Osteoblast (primary cell): ENCODE results near the genes PIEZO2, AFG3L2 and SPIRE1.

DNA sequence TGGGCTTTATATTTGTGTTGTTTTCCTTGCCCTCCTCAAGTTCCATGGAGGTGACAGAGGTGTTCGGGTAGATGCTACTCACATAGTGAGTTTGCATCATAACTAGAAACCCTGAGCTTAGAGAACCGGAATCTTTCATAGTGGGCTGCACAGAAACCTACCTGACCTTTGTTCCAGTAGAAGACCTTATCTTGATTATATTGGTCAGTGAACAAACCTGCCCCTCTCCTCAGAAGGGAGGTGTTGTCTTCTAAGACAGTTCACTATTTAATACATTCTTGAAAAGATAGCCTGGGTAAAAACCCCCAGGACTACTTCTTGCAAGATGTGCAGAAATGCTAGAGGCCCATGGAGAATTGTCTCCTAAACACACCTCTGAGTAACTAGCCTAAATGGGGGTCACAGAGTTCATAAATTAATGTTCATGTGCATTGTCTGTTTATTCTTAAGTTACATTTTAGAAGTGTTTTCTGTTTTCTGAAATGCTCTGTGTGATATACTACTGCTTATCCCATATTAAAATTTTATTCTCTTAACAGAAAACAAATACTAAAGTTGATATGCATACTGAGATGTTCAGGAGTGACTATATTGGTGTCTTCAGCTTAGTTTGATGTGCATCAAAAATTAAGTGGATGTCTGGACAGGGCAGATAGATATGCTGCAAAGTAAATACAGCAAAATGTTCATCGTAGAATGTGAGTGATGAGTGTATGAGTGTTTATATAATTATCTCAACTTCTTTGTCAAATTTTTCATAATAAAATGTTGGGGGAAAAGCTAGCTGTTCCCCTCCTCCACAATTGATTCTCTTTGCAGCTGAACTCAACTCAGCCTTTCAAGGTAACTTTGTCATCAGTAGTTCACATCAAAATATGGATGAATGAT, 13.0 kb downstream of the VAPA start:
- CAGE, long polyA plus RNA, result no peak
- RRBS, result no CpG with 5 or more reads among the region's 3 CpGs

GRCh38 chr18:10049589-10049984, 135.8 kb downstream of the VAPA start:
- CAGE, long polyA plus RNA, result no peak
- RRBS, result no CpG with 5 or more reads among the region's 5 CpGs

DNA sequence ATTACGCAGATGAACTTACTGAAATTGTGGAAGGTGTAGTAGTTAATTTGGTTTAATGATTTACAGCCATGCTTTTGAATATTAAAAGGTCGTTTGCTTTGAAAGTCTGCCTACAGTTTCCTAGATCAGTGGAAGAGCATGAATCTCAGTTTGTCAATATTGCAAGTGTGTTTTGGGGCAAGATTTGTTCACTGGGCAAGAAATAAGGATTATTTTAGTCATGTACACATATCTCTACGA, 164.4 kb downstream of the VAPA start:
- CAGE, long polyA plus RNA, result no peak
- RRBS, result no CpG with 5 or more reads among the region's 3 CpGs

- CAGE, long polyA plus RNA, result no peak
- RRBS, result no CpG with 5 or more reads among the region's 5 CpGs
These were observed 199.9 kb downstream of the VAPA start for GRCh38 chr18:10113727-10114171.

DNA sequence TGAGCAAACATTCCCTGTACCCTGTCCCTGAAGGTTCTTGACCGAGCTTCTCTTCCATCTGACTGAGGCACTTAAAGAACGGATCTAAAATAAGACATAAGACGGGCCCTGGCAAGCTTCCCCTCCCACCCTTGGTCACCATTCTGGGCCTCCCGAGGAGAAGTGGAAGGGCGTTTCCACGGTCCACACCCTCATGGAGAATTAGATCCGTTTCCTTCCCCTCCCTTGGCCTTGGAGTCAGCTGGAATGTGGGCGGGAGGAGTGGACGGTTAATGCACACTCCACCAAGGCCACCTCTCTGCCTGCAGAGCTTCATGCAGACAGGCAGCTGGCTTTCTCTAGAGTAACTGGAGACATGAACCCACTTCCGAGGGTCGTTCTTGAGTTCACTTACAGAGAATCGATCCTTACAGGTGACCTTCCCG, 257.3 kb upstream of the APCDD1 start:
- CAGE, long polyA plus RNA, result no peak
- RRBS, result no CpG with 5 or more reads among the region's 13 CpGs

GRCh38 chr18:10332783-10333066, 121.7 kb upstream of the APCDD1 start:
- CAGE, long polyA plus RNA, result no peak
- RRBS, result no CpG with 5 or more reads among the region's 4 CpGs

- CAGE, long polyA plus RNA, result no peak
- RRBS, result 3% methylated on average over 37 of the region's 68 CpGs
These were observed at the start of gene PIEZO2 for GRCh38 chr18:11149309-11149928. PIEZO2 (minus strand) TSS chr18:11149569.

DNA sequence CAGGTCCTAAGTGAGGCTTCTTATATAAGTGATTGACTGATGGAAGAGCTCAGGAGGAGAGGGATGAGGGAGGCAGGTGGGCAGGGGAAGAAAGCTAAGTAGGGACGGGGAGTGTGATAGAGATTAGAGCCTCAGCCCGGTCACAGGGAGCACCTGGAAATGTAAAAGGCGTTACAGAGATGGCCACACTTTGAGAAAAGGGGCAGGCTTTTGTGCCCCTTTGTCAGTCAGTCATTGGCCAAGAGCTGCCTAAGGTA, 12.2 kb upstream of the PIEZO2 start:
- CAGE, long polyA plus RNA, result no peak
- RRBS, result no CpG with 5 or more reads among the region's 3 CpGs

- CAGE, long polyA plus RNA, result no peak
- RRBS, result 39% methylated on average over 4 of the region's 14 CpGs
These were observed 19.5 kb upstream of the GNAL start for GRCh38 chr18:11669478-11670045.

DNA sequence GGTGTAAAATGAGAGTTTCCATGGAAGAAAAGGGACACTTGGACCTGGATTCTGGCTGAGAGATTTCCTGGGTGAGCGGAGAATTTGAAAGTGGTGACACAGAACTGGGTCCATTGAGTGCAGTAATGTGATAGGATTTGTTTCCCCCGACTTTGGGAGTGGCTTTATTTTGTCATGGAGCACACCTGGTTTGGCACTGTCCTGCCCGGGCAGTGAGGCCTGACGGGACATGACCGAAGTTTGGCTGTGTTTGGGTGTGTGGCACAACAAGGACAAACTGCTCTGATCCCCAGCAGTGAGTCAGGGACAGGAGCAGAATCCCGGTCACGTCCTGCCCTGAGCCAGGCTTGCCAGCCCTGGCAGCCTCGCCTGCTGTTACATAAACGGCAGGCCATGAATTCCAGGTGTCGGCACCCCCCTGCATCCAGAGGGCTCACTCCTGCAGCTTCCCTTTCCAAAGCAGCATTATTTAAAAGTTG, 45.7 kb downstream of the IMPA2 start:
- CAGE, long polyA plus RNA, result no peak
- RRBS, result 72% methylated on average over 4 of the region's 10 CpGs

DNA sequence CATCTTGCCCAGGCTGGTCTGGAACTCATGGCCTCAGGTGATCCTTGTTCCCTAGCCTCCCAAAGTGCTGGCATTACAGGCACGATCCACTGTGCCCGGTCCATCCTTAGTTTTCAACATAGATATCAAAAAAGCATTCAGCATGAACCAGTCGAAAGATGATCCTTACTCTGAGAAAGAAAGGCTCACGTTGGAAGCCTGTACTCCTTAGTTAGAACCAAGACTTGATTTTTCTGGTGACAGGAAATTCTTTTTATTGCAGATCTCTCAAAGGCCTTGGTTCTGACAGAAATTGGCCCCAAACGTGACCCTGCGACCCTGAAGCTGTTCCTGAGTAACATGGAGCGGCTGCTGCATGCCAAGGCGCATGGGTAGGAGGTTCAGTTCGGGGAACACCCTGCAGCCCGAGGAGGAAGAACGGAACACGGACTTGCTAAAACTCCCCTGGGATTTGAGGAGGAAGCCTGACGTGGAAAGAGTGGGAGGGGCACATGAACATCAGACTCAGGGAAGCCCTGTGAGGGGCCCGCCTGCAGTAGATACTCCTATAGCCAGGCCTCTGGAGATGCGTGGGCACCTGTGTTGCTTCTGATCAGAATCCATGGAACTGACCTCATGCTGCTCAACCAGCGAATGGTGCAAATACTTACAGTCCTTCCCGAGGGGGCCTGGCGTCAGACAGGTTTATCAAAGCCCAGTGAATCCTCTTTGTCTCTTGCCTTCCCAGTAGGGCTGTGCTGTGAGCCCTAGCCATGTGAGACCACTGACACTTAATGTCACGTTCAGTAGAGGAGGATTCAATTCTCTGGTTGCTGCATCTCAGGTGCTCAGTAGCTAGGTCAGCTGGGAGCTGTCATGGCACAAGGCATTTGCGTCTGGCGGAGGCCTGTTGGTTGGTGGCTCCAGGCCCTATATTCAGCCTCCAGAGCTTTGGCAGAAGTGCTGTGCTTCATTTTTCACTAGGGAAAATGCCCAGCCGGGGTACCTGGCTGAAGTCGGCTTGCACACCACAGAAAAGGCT, 46.8 kb downstream of the IMPA2 start:
- CAGE, long polyA plus RNA, result no peak
- RRBS, result no CpG with 5 or more reads among the region's 23 CpGs

GRCh38 chr18:12038150-12038604, 55.5 kb upstream of the ANKRD62 start:
- CAGE, long polyA plus RNA, result no peak
- RRBS, result 27% methylated on average over 10 of the region's 24 CpGs

DNA sequence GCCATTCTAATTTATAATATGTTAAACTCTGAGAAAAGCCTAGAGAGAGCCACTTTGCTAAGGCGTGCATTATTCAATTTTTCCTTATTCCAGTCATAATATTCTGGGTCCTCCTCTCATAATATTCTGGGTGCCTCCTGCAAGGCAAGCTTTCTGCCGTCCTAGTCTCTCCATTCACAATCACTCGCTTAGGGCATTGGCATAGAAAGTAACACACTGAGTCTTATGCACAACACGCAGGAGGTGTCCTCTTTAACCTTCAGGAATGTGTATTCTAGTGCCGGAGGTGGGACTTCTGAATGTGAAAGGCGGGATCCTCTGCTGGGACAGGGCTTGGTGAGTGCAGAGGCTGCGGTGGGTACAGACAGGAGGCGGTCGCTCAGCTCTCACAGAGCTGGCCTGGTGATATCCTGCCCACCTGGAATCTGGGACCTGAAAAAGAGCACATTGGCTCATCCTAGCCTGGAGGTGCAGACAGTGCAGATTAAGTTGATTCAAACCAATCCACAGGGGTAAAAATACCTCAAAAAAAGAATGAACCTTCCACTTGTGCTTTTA, 19.3 kb upstream of the TUBB6 start:
- CAGE, long polyA plus RNA, result no peak
- RRBS, result no CpG with 5 or more reads among the region's 9 CpGs

DNA sequence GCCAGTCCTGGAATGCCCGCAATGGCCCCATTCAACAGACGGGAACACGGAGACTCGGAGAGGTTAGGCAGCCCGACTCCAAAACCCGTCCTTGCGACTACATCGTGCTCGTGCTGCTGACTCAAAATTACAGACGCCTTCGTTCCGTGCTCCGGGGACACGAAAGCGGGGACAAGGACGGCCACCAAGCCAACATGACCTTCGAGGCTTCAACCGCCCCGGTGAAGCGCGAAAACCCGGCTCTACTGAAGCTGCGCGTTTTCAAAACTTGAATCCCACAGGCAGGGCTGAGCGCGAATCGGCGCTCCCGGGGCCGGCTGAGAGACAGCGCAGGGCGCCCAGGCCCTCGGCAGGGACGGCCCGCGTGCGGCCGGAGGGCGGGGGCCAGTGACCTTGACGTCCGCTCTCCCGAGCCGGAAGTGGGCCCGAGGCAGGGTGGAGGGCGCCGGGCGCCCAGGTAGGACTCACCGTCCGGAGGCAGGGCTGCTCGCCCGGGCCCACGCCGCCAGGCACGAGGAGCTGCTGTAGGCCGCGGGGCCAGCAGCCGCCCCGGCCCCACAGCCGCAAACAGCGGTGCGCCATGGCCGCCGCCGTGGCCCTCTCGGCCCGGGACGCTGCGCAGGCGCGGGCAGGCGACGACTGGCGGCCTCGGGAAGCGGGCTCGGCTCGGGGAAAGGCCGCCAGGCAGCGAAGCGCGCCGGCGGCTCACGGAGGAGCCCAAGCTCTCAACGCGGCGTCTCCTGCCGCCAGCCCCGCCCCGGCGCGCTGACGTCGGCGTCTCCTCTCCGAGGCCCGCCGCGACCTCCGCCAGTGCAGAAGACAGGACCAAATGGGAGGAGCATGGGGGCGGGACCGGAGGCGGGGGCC, at the start of gene AFG3L2:
Gene AFG3L2 (minus strand): TSS at position 727 of the 867 bp plus-strand sequence.
- CAGE, long polyA plus RNA, result no peak
- RRBS, result 1% methylated on average over 74 of the region's 103 CpGs

DNA sequence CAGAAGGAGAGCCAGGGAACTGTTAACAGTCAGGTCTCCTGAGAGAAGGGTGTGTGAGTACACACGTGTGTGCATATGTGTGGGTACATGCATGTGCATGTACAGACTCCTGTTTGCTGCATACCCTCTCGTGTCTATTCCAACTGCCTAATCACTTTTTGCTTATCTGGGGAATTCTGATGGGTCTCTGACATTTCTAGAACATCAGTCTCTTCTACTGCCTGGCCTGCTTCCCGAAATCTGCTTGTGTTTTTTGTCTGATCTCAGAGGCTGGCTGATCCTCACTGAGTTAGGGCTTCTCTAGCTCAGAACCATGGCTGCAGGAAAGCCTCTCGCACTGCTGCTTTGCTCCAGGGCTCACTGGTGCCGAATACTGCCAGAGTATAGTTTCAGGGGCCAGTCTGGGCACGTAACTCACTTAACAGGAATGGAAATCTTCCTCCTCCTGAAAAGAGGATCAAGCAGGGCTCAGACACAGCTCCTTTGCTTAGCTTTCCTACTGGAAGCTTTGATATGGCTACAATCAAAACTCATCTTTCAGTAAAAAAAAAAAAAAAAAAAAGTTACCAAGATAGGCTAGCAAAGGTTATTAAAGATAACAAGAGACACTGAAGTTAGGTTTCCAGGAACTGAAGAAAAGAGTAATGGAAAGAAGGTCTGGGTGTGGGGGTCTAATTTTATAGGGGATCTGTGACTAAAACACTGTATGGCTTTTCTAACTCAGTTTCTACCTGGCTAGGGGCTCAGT, 63.0 kb downstream of the PRELID3A start:
- CAGE, long polyA plus RNA, result no peak
- RRBS, result no CpG with 5 or more reads among the region's 6 CpGs

- CAGE, long polyA plus RNA, result start-site peak on the plus strand at chr18:12658164-12658240, 32 and 91 reads in 2 replicates
- RRBS, result 1% methylated on average over 79 of the region's 146 CpGs
These were observed at the start of gene SPIRE1 for GRCh38 chr18:12657364-12658350. SPIRE1 (minus strand) TSS chr18:12658107.

DNA sequence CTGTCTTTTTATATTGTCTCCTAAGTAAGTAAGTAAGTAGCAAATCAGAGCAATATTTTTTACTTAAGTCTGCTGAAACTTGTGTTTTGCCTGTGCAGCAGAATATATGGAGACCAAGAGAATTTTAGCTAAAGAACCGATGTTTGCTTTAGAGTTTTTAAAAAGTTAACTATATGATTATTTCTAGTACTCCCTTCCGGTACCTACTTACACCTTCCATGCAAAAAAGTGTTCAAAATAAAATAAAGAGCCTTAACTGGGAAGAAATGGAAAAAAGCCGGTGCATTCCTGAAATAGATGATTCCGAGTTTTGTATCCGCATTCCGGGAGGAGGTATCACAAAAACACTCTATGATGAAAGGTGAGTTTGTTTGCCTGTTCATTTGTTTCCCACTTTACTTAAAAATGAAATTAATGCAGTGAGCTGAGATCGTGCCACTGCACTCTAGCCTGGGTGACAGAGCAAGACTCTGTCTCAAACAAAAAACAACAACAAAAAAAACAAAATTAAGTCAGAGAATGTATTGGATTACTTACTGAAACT, 17.6 kb downstream of the PSMG2 start:
- CAGE, long polyA plus RNA, result no peak
- RRBS, result 98% methylated on average over 2 of the region's 7 CpGs

GRCh38 chr18:12985271-12985757, 5.8 kb upstream of the CEP192 start:
- CAGE, long polyA plus RNA, result no peak
- RRBS, result no CpG with 5 or more reads among the region's 5 CpGs

DNA sequence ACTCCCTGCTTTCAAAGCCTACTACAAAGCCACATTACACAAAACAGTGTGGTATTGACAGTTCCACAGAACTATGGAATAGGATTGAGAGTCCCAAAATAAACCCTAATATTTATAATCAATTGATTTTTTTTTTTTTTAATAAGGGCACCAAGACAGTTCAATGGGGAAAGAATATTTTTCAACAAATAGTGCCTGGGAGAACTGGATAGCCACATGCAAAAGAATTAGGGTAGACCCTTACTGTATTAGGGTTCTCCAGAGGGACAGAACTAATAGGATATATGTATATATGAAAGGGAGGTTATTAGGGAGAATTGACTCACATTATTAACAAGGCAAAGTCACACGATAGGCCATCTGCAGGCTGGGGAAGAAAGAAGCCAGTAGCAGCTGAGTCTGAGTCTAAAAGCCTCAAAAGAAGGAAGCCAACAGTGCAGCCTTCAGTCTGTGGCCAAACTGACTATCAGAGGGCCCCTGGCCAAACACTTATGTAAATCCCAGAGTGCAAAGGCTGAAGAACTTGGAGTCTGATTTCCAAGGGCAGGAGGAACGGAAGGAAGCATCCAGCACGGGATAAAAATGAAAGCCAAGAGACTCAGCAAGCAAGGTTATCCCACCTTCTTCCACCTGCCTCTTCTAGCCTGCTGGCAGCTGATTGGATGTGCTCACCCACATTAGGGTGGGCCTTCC, 108.1 kb upstream of the LDLRAD4 start:
- CAGE, long polyA plus RNA, result no peak
- RRBS, result no CpG with 5 or more reads among the region's 3 CpGs

GRCh38 chr18:13221949-13222415, 3.4 kb downstream of the LDLRAD4 start:
- CAGE, long polyA plus RNA, result no peak
- RRBS, result 9% methylated on average over 1 of the region's 7 CpGs